AG09319 (cell line): ENCODE measurements around the genes HYAL1, RASSF1, C3orf18, IQCF5 and ACY1.

DNA sequence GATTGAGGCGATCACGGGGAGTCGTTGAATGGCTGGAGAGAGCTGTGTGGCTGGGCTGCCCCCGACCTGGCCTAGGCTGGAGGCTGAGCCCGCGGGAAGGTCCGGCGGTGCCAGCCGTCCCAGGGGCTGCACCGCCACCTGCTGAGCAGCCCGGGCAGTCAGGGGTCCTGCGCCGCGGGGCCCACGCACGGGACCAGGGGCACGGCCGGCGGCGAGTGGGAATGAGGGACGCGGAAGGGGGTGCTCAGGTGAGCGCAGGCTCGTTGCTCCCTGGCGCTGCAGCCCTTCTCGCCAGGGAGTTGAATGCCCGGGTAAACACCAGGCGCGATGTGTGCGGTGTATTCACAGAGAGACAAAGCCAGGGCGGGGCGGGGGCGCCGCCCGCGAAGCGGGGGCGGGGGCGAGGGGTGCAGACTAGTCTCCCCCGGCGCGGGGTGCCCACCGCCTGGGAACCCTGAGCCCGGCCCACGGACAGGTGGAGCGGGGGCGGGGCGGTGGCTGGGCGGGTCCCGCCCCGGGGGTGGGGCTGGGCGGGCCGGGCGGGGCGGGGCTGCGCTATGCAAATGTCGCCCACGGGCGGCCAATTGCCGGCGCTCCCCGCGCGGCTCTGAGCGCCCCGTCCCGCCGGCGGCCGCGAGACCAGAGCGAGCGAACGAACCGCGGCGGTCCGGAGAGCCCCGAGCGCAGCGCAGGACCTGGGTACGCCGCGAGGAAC, 518 bp upstream of the SEMA3F start:
- RRBS: 3% methylated on average over 56 of the region's 84 CpGs

GRCh38 chr3:50160365-50161087, 5.4 kb downstream of the SEMA3F start:
- RRBS: no CpG with 5 or more reads among the region's 13 CpGs

DNA sequence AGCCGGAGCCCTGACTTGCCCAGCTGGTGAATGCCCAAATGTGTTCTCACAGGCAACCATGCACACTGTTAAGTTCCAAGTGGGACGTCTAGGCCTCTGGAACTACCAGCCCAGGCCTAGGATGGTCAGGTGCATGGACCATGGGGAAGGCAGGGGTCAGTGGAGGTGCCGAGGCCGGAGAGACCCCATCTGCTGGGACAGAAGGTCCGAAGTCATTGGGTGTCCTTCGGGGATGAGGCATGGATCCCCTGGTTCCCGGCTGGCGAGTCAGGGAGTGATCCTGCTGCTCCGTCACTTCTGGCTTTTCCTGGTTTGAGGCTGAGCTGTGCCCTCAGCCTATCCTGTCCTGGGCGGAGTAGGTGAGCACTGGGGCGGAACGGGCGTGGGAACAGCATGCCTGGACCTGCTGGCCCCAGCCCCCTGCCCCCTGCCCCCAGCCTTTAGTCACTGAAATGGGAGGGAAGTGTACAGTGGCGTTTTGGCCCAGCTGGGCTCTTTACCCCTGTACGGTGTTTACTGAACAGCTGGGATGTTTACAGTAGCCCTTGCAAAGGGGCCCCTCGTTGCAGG, 12.1 kb downstream of the SEMA3F start:
- RRBS: 62% methylated on average over 4 of the region's 16 CpGs

GRCh38 chr3:50220978-50221674, 14.9 kb upstream of the GNAI2 start:
- RRBS: no CpG with 5 or more reads among the region's 8 CpGs

- RRBS: no CpG with 5 or more reads among the region's 17 CpGs
Observed at GRCh38 chr3:50242506-50243618, 6.9 kb downstream of the GNAI2 start.

DNA sequence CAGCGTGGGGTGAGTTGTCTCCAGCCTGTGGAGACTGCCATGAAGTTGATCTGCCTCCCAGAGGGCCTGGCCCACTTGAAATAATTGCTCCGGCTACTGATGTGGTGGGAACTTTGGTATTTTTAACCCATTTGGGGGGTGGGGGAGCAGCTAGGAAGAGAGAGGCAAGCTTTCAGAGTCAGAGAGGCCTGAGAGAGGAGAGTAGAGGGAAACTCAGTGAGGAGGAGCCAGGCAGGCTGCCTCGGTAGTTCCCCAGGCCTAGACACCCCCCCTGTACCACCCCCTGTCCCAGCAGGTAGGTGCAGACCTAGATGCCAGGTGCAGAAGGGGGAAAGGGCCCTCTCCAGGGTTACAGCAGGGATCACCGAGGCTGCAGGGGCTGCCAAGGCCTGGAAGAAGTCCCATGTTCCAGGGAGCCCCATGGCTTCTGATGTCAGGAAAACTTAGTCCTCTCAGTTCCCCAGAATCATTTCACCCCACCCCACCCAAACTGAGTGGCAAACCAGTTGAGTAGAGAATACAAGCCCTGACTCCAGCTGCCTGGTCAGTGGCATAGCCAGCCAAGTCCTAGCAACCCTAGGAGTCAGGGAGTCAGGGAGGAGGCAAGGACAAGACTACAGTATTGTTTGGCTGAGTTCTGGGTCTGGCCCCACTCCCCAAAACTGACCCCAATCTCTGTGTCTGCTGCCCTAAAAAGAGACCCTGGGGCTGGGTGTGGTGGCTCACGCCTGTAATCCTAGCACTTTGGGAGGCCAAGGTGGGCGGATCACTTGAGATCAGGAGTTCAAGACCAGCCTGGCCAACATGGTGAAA, 7.4 kb upstream of the SEMA3B start:
- RRBS: no CpG with 5 or more reads among the region's 6 CpGs

- RRBS: no CpG with 5 or more reads among the region's 25 CpGs
Observed at GRCh38 chr3:50302832-50304005, at the start of gene HYAL1. Gene HYAL1 (minus strand): TSS chr3:50303574.

DNA sequence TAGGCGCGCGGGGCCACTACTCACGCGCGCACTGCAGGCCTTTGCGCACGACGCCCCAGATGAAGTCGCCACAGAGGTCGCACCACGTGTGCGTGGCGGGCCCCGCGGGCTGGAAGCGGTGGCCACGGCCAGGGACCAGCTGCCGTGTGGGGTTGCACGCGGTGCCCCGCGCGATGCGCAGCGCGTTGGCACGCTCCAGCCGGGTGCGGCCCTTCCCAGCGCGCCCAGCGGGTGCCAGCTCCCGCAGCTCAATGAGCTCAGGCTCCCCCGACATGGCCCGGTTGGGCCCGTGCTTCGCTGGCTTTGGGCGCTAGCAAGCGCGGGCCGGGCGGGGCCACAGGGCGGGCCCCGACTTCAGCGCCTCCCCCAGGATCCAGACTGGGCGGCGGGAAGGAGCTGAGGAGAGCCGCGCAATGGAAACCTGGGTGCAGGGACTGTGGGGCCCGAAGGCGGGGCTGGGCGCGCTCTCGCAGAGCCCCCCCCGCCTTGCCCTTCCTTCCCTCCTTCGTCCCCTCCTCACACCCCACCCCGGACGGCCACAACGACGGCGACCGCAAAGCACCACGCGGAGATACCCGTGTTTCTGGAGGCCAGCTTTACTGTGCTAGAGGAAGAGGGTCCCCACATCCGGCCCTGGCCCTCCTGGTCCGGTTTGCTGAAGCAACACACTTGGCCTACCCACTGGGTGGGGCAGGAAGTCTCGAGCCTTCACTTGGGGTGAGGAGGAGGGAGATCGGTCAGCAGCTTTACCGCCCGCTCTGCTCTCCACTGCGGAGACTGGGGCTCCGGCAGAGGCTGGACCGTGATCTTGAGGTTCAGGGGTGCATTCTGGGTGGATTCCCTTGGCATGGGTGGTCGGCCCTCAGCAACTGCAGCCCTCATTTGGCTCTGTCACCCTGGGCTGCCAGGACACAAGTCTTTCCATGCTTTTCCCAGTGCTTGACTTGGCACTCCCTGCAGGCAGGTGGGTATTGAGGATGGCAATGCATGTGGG, at the start of gene RASSF1:
TSS of gene RASSF1 (minus strand) at position 305 of the 994 bp plus-strand sequence.
- RRBS: under 1% methylated on average over 19 of the region's 76 CpGs

DNA sequence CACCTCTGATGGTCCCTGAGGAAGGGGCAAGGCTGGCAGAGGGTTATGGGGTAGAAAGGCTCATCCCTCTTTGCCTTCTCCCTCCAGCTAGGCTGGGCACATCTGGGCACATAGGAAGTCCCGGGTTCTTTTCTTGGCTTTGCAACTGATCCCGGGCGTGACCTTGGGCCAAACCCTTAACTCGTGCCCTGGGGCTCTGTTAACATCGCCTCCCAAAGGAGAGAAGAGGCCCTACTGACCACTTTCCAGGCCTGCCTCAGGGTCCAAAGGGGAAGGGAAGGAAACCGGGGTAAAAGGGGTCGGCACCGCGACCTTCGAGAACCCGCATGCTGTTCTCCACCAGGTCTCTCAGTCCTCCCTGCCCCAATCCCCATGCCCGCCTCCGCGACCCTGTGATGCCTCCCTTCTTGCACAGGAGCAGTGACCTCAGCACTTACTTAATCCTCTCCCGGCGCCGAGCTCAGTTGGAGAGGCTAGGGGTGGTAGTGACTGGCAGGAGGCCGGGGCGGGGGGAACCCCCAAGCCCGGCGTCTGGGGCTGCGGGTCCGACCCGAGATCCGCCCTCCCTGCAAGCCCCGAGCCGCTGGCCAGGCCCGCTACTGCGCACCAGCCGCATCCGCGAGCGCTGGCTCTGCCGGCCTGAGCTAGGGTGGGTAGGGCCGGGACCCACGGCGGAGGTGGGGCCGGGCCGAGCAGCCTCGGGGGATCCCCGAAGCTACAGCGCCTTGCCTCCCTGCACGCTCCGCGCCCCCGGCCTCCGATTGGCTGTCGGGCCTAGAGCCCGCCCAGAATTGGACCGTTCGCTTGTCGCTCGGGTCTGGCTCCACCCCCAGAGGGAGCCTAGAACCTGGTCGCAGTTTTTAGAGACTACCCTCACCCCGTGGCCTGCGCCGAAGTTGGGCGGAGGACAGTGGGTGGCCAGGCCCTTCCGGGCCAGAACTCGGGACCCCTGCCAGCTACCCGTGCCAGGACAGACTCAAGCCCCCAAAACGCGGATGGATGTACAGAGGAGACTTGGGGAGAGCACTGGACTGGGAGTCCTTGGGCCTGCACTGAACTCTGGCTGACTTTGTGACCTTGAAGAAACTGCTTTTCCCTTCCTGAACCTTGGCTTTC, at the start of gene C3orf18:
TSS of gene C3orf18 (minus strand) at position 722 of the 1,116 bp plus-strand sequence.
- RRBS: 1% methylated on average over 13 of the region's 63 CpGs

DNA sequence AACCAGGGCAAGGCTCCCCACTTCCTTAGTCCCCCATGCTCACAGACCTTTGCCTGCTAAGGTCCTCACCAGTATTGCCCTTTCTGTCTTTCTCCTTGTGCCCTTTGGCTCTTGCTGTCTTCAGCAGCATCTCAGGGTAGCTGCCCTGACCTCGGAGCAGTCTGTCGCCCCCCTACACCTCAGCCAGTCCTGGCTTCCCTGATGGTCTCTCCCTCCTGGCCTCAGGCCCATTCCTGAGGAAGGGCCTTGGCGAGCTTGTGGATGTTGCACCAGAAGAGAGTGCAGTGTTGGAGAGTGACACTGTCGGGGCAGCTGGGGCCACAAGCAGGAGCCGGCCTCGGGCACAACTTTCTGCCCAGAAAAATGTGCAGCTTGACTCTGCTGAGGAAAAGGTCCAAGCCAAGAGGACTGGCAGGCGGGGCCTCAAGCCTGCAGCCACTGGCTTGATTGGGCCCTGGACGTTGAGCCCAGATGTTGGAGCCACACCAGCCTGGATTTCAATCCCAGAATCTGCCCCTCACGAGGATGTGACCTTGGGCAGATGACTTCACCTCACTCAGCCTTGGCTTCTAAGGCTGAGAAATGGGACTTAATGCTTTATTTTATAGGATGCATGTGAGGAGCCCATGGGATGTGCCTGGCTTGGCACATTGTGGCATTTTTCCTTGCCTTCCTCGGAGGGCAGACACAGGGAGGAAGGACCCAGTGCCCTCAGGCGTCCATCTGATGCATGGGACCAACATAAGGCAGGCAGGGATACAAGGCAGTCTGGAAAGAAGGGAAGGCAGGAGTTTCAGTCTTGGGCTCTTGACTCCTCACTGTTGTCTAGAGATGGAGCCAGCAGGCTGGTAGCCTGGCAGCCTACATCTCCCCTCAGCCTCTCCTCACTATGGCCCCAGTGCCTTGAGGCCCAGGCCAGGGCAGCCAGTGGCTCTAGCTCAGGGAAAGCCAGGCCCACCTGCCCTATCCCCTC, 12.9 kb downstream of the HEMK1 start:
- RRBS: no CpG with 5 or more reads among the region's 11 CpGs

DNA sequence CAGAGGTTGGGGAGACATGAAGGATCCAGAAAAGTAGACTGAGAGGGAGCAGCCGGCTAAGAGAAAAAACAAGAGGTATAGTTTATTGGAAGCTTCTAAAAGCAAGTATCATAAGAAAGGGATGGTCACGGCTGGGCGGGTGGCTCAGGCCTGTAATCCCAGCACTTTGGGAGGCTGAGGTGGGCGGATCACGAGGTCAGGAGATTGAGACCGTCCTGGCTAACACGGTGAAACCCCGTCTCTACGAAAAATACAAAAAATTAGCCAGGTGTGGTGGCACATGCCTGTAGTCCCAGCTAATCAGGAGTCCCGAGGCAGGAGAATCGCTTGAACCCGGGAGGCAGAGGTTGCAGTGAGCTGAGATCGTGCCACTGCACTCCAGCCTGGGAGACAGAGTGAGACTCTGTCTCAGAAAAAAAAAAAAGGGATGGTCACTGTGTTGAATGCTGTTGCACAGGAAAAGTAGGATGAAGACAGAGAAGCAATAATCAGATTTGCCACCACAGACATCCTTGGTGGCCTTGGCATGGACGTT, 12.6 kb upstream of the DOCK3 start:
- RRBS: no CpG with 5 or more reads among the region's 14 CpGs

DNA sequence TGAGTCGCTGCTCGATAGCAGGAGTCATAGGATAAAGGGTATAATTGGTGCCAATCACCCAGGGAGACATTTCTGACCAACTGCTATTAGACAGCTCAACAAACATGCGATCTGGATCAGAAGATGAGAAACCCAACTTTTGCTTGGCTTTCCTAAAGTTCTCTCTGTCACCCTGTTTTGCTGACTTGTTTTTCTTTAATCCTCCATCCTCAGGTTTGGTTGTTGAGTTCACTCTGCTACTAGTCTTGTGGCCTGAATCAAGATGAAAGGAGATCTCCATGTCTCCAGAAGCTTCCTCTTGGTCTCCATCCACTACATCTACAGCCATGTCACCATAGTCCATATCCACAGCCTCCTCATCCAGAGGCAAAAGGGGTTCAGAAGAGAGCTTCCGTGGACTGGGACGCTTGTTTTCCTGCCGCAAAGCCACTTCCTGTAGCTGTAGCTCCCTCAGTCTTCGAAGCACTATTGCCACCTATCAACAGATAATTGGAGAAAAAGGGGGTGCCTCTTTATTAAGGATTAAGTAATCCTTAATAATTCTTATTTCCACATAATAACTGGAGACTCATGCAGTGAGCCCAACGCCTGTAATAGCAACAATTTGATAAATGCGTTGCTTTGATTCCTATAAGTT, 50.5 kb downstream of the RBM15B start:
- RRBS: no CpG with 5 or more reads among the region's 9 CpGs

DNA sequence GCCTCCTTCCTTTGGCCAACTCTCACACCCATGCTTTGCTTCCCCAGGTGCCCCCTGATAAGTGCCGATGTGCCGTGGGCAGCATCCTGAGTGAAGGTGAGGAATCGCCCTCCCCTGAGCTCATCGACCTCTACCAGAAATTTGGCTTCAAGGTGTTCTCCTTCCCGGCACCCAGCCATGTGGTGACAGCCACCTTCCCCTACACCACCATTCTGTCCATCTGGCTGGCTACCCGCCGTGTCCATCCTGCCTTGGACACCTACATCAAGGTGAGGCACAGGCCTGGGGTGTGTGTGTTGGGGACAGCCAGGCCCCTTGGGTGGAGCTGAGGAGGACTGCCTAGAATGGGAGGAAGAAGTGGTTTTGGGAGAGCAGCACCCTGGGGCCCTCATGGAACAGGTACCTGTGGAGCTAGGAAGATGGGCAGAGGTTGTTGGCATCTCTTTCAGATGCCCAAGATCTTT, 13.3 kb downstream of the TEX264 start:
- RRBS: no CpG with 5 or more reads among the region's 7 CpGs

DNA sequence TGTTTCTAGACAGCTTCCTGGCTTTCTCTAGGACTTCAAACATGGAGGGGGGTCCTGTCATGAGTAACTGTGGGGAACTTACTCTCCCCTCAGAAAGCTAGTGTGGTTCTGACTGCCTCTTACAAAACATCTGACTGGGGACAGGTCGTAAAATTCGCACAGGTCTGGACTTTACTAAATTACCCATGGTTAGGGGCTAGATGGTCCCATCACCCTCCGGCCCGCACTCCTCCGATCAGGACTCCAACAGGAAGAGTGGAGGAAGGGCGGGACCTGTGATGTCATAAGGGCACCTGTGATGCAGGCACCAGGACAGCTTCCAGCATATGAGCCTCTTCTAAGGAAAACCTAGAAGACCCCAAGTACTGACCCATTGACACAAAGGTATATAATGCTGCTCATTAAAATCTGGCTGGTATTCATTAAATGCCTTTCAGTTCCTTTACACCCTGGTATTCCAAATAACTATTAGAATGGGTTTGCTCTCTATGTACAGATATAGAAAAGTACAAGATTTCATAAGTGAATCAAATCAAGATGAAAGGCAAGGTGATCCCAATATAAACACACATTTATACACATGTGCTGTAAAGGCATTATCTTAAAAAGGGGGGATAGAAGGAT, at the start of gene IQCF5:
TSS of gene IQCF5 (minus strand) at position 257 of the 624 bp plus-strand sequence.
- RRBS: no CpG with 5 or more reads among the region's 6 CpGs

- RRBS: 1% methylated on average over 38 of the region's 75 CpGs
Observed at GRCh38 chr3:51982735-51983827, at the start of gene ACY1. Gene ACY1 (plus strand): TSS chr3:51983535.

DNA sequence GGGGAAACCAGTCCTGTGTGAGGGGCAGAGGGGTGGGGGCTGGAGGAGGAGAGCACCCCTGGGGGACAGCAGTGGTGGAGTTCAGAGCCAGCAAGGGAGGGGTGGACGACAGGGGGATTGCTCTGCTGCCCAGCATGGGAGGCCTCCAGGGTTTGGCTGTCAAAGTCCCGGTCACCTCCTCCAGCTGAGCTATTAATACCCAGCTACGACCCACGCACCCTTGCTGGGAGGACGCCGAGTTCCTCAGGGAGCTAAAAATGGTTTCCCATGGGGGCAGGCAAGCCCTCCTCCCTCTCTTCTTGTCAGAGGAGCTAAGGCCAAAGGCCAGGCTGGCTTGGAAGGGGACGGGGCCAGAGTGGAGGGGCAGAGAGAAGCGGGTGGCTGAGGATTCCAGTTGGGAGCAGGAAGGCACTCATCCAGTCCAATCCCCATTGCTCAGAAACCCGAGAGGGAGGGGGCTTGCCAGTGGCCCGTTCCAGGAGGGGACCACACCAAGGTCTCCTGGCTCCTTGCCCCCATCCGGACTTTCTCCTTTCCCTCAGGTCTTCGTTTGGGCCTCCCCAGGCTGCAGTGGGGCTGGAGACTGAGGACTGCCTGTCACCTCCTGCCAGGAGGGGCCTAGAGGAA, 24.0 kb upstream of the RPL29 start:
- RRBS: no CpG with 5 or more reads among the region's 12 CpGs

- RRBS: no CpG with 5 or more reads among the region's 7 CpGs
Observed at GRCh38 chr3:52021809-52022308, 26.2 kb upstream of the RPL29 start.

DNA sequence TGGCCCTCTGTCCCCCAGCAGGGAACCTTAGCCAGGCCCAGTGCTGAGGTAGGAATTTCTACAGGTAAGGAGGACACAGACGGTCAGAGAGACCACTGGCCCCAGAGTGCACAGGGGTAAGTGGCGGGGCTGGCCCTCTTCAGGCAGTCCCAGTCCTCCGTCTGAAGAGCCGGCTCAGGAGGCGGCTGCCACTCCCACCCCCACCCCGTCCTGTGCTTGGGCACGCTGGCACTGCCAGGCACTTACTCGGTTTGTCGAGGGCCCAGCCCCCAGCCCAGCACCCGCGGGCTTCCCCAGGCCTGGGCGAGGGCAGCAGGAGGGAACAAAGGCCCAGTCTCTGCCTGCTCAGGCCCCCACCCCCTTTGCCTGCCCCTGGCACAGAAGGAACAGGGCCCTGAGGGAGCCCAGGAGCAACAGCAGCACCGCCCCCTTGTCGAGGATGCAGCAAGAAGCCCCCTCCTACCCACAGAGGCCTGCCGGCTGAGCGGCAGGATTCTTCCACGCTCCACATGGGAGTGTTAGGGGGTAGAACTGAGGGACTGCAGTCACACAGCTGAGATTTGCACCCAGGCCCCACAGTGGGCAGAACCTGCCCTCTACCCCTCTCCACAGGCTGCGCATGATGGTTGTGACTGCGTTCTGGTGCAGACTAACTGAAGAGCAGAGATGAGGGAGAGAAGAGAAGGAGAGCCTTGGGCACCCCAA, 9.0 kb downstream of the DUSP7 start:
- RRBS: no CpG with 5 or more reads among the region's 19 CpGs

- RRBS: no CpG with 5 or more reads among the region's 13 CpGs
Observed at GRCh38 chr3:52052610-52053518, 3.5 kb downstream of the DUSP7 start.

- RRBS: no CpG with 5 or more reads among the region's 12 CpGs
Observed at GRCh38 chr3:52195729-52196346, 2.1 kb upstream of the ALAS1 start.